Measurements from ENCODE around the genes SEPTIN5, GP1BB and DGCR8.

GRCh38 chr22:19291848-19292037, 224 bp upstream of the CLTCL1 start:
- PRO-cap: bidirectional peak, plus-strand start at chr22:19291947, minus-strand start at chr22:19291717

DNA sequence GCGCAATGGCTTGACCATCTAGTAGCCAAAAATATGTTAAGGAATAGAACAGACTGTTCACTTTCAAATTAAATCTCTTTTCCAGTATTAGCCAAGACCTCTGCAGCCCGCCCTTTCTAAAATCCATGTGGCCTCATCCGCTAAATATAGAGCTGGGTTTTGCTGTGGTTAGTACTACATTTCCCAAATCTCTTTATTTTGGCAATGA, 1.4 kb upstream of the CLTCL1 start:
- PRO-cap: no peak

DNA sequence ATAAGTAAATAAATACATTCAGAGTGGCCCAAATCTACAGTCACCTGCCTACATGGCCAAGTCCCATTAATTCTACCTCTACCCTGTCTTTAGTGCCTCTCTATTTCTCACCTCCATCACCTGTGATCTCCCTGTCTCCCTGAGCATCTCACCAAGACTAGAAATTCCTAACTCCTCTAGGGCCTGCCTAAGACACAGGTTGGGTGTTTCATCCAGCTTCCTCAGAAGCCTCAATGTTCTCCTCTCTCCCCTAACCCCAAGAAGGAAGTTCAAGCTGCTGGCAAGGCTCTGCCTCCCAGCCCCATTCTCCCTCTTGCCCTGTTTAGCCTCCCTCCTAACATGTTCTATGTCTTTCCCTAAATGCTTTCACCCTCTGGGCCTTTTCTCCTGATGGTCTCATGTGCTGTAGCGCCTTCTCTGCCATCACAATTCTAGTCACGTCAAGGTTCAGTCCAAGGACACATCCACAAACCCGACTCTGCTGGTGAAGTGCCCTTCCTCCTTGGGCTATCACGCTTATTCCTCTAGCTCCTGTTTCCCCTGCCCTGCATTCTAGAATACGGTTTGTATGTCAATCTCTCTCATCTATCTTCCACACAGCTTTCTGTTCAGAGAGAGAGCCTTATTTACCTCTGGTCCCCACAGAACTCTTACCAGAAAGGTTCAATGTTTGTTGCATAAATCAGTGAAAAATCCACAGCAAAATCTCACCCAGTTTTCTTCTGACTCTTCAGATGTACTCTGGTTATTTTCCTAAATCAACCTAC, 5.3 kb downstream of the HIRA start:
- PRO-cap: no peak

DNA sequence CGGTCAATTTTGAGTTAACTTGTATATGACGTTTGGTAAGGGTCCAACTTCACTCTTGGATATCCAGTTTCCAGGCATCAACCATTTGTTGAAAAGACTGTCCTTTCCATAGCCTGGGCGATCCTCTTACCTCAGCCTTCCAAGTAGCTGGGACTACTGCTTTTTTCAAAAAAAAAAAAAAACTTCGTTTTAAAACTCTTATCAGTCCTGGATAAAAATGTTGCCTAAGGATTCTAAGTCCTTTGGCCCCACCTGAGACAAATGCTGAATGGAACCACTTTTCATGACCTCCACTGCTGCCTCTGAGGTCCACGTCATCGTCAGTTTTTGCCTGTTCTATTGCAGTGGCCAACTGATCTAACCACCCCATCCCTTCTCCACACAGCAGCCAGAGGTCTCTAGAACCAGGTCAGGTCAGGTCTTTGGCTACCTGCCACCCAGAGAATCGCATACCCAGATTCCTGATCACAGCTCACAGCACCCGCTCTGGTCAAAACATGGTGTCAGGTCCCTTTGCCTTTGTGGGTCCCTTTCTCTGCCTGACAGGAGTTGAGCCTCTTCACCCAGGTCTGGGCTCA, 7.2 kb downstream of the C22orf39 start:
- PRO-cap: no peak

- PRO-cap: no peak
Observed at GRCh38 chr22:19519625-19520710, 4.2 kb downstream of the CLDN5 start.

DNA sequence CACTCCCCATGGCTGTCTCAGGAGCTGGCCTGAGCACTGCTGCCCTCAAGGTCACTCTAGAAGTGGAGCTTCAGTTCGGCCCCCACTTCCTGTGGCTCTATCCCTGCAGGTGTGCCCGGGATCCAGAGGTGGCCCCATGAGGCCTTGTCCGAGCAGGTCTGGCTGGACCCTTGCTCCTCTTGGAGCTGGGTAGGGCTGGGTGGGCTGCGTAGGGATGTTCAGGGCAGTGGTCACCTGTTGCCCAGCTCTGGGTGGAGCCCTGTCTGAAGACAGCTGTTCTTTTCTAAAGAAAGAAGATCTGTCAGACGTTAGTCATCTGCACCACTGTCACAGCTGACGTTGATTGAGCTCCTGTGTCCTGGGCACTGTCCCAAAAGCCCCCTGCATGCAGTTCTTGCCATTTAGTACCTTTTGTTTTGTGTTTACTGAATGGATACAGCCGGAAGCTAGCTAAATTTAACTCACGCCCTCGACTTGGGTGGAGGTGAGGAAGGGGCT, 75.6 kb upstream of the CLDN5 start:
- PRO-cap: no peak

- PRO-cap: no peak
Observed at GRCh38 chr22:19713863-19714996, at the start of gene SEPTIN5. TSS of gene SEPTIN5 (plus strand) at chr22:19714503.

GRCh38 chr22:19723123-19723725, at the start of gene GP1BB:
TSS of gene GP1BB (plus strand) at chr22:19723539.
- PRO-cap: no peak

DNA sequence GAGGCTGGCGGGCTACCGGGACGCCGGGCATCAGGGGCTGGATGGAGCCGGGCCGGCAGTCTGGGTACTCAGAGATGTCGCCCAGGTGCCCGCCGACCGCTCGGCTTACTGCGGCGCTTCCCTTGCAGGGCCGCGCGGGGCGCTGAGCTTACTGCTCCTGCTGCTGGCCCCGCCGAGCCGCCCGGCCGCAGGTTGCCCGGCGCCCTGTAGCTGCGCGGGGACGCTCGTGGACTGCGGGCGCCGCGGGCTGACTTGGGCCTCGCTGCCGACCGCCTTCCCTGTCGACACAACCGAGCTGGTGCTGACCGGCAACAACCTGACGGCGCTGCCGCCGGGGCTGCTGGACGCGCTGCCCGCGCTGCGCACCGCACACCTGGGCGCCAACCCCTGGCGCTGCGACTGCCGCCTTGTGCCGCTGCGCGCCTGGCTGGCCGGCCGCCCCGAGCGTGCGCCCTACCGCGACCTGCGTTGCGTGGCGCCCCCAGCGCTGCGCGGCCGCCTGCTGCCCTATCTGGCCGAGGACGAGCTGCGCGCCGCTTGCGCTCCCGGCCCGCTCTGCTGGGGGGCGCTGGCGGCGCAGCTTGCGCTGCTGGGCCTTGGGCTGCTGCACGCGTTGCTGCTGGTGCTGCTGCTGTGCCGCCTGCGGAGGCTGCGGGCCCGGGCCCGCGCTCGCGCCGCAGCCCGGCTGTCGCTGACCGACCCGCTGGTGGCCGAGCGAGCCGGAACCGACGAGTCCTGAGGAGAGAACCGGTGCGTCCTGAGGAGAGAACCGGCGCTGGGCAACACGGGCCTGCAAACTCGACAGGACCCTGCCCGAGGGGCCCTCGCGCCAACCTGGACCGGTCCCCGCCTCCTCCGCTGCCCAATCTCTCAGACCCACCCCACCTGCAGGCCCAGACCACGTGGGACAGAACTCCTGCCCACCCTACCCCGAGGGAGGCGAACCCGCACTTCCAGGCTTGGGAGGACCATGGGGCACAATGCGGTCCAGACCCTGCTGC, 687 bp downstream of the GP1BB start:
- PRO-cap: no peak

DNA sequence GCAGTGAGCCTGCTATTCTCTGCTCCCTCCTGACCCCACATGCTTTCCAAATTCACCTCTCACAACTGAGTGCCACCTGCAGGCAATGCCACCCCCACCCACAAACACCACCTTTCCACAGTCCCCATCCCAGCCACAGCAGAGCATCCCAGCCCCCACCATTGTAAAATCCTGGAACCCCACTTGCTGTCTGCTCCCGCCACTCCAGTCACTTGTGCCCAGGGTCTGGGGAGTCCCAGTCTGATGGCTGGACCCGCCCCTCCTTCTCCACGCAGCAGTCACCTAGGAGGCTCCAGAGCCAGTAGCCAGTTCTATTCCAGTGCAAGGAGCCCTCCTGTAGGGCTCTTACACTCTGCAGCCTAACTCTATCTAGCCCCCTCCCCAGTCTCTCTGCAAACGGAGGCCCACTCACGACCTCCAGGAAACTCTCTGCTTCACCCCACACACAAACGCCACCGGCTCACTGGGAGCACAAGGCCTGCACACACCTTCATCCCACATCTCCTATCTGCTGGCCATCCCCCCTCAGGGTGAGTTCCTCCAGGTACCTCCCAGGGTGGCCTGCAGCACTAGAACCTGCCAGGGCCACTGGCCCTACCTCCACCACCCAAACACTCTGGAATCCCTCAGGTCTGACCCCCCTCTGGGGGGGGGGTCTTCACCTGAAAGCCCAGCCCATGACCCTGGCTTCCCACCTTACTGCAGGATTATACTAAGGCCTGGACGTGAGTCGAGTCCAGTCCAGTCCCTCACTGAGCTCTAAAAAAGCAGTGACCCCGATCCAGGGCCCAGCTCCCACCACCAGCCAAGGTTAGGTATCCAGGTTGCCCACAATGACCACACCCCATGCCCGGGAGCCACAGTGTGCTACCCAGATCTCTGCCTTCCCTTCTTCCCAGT, 1.4 kb downstream of the GNB1L start:
- PRO-cap: no peak

GRCh38 chr22:19910883-19911546, 30.6 kb upstream of the COMT start:
- PRO-cap: no peak

DNA sequence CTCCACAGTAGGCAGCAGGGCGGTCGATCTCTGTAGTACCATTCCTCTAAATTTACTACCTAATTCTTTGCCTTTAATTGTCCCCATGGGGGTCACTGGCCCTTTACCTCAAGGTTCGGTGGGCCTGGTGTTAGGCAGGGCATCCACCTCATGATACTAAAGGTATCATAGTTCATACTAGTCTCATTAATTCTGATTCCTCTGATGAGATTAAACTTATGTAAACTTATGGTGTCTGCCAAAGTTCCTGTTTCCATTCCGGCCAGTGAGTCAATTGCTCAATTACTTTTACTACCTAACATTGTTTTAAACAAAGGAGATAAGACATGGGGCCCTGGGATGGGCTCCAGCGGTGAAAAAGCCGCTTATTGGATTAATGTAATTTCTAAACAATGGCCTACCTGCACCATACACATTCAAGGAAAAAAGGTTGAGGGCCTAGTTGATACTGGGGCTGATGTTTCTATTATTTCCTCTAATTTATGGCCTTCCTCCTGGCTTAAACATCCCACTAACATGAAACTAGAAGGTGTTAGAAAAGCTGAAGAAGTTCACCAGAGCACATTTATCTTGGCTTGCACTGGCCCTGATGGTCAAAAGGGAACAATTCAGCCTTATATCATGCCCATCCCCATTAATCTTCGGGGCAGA, 3.4 kb upstream of the COMT start:
- PRO-cap: no peak

DNA sequence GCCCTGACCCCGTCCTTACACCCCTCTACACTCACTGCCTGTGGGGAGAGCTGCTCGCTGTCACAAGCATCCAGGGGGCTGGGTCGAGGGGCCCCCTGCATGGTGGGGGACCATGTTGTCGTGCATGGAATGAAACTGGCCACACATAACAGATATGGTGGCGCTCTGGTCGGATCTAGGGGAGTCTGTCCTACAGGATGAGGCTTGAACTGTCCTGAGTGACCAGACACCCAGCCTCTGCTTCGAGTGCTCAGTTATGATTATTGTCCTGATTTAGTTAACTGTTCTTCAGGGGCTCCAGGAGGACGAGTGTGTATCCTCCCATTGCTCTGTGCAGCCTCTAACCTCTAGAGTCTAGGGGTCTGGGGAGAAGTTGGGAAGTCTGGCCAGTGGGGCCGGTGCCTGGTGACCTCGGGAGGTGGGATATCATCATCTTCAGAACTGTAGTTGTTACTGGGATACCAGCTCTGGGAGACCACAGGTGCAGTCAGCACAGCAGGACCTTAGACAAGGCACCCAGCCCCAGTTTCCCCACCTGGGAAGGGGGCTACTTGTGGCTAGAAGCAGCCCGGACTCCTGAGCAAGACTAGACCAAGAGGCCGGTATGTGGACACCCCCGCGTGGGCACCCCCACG, 481 bp upstream of the COMT start:
- PRO-cap: unidirectional peak, plus-strand start at position 350 of the sequence; unidirectional peak, plus-strand start at position 453 of the sequence

GRCh38 chr22:19943509-19944383, 2.1 kb upstream of the TXNRD2 start:
- PRO-cap: bidirectional peak, plus-strand start at chr22:19943989, minus-strand start at chr22:19943972

DNA sequence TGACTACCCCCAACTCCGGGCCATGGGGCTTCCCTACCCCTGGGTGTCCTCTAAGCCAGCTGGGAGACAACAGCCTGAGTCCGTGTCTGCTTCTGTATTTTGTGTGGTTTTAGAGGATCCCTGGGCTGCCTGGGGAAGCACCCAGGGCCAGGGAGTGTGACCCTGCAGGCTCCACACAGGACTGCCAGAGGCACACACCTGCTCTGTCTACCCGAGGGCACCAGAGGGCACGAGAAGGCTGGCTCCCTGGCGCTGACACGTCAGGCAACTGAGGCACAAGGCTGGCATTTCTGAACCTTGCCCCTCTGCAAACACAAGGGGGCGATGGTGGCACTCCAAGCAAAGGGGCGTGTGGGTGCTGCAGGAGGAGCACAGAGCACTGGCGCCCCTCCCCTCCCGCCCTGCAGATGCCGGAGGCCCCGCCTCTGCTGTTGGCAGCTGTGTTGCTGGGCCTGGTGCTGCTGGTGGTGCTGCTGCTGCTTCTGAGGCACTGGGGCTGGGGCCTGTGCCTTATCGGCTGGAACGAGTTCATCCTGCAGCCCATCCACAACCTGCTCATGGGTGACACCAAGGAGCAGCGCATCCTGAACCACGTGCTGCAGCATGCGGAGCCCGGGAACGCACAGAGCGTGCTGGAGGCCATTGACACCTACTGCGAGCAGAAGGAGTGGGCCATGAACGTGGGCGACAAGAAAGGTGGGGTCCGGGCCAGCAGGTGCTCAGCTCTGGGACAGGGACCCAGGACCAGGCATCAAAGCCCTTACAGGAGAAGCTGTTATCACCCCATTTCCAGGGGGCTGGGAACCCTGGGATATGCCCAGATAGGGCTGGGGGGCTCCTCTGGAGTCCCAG, 20.7 kb upstream of the TXNRD2 start:
- PRO-cap: no peak

DNA sequence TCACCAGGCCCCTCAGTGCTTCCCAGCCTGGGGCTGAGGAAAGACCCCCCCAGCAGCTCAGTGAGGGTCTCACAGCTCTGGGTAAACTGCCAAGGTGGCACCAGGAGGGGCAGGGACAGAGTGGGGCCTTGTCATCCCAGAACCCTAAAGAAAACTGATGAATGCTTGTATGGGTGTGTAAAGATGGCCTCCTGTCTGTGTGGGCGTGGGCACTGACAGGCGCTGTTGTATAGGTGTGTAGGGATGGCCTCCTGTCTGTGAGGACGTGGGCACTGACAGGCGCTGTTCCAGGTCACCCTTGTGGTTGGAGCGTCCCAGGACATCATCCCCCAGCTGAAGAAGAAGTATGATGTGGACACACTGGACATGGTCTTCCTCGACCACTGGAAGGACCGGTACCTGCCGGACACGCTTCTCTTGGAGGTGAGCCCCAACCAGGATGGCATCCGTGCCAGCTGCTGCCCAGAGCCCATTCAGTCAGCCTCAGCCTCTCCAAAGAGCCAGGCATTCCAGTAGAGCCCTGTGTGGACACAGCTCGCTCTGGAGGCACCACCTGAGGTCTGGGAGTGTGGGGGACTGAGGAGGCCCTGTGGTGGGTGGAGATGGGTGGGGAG, 22.4 kb upstream of the TXNRD2 start:
- PRO-cap: no peak

DNA sequence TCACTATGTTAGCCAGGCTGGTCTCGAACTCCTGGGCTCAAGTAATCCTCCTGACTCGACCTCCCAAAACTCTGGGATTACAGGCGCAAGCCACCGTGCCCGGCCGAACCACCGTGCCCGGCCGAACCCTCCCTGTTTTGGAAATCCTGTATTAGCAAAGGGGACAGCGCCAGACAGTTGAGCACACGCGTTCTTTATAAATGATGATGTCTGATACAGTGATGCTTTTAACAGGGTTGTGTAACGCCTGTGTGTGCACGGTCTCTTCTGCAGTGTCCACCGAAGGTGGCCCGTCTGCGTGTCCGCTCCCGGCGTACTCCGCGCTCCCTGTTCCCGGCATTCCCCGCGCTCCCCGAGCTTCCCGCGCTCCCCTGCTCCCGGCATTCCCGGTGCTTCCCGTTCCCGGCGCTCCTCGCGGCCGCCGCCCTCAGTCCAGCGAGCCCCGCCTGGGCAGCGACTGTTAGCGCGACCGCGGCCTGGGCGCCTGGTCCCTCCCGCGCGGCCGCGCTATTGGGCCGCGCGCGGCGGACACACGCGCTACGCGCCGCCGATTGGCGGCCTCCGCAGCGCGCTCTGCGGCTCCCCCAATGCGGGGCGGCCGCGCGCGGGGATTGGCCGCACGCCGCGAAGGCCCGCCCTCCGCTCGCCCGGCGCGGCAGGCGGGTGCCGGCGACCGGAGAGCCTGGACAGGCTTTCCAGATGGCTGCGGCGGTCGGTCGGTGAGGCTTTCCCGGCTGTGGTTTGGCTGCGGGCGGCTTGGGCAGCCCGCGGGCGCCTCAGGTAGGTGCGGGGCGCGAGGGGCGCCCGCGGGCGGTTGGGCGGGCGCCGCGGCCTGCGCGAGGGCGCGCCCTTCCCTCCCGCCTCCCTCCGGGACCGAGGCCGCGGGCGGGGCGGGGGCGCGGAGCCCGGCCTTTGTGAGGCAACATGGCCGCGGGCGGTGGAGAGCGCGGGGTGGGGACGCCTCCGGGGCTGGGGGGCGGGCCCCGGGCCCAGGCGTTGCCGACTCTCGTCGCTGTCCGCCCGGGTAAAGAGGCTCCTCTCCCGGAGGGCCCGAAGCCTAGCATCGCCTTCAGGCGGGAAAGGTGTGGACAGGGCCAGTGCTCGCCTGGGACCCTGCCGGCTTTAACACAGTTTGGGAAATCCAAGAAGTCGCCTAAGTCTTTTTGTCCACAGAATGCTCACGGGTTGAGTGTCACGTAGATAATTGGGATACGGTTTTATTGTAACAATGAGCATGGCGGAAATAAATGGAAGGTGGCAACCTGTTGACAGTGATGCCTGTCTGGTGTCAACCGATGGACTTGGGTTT, at the start of gene DGCR8:
Gene DGCR8 (plus strand): TSS at position 638 of the 1,309 bp plus-strand sequence.
- PRO-cap: bidirectional peak, plus-strand start at position 678 of the sequence, minus-strand start at position 321 of the sequence

DNA sequence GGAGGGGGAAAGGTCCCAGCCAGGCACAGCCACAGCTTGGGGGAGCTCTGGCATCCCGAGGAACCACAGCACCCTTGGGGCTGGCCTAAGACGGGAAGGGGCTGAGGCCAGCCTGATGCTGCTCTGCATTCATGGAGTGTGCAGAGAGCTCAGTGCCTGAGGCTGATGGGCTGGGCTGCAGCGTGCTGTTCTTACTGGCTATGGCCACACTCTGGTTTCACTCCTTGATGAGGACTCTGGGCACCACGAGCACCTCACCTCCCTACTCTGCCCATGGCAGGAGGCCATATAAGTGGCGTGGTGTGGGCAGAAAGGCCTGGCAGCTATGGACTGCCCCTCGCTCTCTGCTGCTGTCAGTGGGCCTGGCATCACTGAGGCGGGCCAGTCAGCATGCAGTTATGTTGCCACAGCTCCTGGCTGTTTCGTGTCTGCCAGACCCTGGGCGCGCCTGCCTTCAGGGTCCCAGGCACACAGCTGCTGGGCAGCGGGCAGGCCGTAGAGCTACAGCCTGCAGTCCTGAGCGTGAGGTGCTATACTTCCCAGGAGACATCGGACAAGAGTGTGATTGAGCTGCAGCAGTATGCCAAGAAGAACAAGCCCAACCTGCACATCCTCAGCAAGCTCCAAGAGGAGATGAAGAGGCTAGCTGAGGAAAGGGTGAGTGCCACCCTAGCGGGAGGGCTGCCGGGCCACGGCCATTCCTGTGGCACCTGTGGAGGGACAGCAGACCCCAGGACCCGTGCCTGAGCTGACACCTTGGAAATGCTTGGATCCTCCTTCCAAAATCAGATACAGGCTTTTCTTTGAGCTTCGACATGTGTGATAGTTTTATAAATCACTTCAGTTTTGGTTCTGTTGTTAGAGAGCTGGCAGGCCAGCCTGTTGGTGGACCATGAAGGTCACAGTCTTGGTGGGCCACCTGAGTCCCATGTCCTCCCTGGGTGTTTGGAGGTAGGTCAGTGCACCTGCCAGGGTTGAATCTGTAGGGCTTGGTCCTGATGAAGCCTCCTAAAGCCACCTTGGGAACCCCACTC, 7.2 kb upstream of the RANBP1 start:
- PRO-cap: no peak

DNA sequence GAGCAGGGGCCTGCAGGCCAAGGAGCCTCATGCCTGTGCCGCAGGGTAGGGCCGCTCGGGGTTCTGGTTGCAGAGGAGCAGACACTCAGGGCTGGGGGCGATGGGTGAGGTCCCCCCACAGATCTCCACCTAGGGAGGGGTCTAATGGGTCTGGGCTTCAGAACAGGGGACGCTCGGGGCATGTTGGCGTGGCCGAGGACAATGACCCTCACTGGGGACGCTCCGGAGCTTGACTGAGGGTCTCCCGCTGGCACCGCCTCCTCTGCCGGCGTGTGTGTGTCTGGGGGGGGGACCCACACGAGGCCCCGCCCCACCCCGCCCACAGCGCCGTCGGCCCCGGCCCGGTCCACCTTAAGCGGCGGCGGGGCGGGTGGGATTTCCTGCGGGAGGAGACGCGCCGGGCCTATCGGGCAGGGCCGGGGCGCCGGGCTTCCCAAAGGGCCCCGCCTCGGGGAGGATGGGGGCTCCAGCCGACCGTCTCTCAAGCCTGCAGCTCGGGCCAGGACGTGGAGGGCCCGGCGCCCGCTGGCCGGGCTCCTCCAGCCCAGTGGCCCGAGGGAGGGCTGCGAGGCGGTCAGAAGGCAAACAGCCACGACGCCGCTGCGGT, 684 bp upstream of the ZDHHC8 start:
- PRO-cap: bidirectional peak, plus-strand start at position 436 of the sequence, minus-strand start at position 236 of the sequence

- PRO-cap: no peak
Observed at GRCh38 chr22:20206763-20207484, 56.1 kb upstream of the CCDC188 start.

All from LUHMES (cell line).